Left ventricle myocardium (tissue), 1 donor: ENCODE data around the gene EMX2.

DNA sequence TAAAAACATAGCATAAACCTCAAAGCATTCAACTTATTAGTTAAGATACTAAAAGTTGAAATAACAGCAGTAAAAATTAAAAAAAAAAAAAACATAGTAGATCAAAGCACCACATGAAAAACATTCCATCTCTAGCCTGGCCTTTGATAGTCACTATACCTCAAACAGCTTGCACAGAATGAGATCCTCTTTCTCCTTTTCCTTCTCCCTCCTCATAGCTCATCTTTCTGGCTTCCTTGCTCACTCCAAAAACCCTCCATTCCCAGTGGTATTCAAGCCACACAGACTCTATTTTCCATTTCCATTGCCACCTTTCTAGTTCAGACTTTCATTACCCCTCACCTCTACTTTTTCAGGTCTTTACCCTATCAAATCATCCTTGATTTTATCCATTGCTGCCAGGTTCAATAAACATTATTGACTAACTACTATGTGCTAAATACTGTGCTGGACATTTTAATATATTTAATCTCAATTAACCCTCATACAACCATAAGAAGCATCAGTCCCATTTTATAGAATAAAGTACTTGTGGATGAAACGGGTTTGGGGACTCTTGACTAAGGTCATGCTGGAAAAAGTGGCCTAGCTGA, 65.8 kb downstream of the PDZD8 start:
- PRO-cap = no peak

GRCh38 chr10:117371119-117371499, 4.1 kb downstream of the PDZD8 start:
- PRO-cap = no peak

GRCh38 chr10:117372416-117373001, 2.7 kb downstream of the PDZD8 start:
- PRO-cap = no peak

- PRO-cap = no peak
Measured at GRCh38 chr10:117376225-117376424, 885 bp upstream of the PDZD8 start.

- PRO-cap = no peak
Measured at GRCh38 chr10:117461246-117461792, 81.2 kb upstream of the EMX2 start.

- PRO-cap = no peak
Measured at GRCh38 chr10:117542014-117542965, at the start of gene EMX2. Gene EMX2, plus strand, starts transcription at chr10:117542746.

GRCh38 chr10:117734469-117735449, 192.2 kb downstream of the EMX2 start:
- PRO-cap = no peak

- PRO-cap = no peak
Measured at GRCh38 chr10:117804297-117805238, 242.2 kb downstream of the RAB11FIP2 start.

DNA sequence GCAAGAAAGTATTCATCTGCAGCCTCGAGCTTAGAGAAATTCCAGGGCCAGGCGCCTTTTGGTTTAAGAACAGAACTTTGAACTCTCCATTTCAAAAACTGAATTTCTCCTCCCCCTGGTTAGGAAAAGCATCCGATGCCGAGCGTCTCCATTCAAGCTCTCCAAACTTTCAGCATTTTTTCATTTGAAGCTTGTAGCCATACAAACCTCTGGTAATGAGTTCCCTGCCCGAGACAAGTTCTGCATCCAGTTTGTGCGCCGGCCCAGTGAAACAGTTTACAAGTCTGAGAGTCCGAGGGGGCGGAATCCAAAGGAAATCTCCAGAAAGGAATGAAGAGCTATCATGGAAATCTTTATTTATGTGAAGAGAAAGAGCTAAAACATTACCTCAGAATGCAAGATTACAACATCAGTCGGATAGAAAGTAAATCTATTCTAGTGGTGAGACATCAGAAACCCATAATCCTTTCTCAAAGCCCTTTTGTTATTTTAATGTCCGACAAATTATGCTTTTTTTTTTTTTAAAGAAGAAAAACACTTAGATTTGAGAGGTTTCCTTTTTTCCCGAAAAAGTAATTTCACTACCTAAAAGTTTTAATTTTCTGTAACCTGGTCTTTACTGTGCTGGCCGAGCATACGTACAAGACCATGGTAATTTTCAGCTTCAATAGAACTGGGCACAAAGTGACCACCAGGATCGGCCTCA, 69.7 kb downstream of the FAM204A start:
- PRO-cap = no peak

GRCh38 chr10:118672880-118673314, 77.4 kb upstream of the PRLHR start:
- PRO-cap = no peak

DNA sequence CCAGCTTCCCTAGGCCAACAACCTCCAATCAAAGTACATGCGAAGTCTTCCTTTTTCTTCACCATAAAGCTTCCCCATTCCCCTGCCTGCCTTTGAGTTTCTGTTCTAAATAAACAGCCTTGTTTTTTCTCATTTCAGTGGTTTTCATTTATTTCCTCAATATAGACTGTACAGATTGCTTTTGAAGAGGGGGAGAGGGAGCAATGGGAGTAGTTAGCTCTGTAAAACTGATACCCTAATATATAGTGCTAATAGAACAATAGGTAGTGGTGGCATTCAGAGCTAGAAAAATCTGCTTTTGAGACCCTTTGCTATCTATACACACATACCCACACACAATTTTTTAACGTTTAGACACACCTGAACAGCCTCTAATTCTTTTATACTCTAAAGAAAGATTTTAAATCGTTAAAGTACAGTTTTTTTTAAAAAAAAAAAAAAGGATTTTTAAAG, 38.0 kb upstream of the CACUL1 start:
- PRO-cap = no peak

DNA sequence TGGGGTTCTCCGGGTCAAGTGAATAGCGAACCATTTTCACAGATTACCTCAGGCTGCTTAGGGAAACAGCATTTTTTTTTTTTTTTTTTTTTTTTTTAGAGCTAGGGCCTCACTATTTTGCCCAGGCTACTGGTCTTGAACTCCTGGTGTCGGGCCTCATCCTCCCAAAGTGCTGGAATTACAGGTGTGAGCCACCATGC, 117.7 kb upstream of the CACUL1 start:
- PRO-cap = no peak

DNA sequence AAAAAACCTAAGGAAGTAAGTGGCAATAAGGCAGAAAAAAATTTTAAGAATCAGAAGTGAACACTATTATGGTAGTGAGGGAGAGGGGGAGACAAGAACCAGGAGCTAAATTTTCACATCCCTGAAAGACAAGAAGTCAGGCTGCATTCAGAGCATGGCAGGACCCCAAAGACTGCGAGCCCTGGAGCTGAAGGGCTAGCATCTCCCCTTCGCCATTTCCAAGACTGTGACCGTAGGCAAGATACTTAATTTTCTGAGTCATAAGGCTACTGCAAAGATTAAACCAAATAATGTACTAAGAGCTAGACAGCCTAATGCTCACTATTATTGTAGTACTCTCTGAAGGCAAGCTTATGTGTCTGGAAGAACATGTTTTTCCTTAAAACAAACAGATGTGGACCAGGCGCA, 14.1 kb downstream of the EIF3A start:
- PRO-cap = no peak

- PRO-cap = no peak
Measured at GRCh38 chr10:119305575-119306557, 98.5 kb downstream of the GRK5 start.

DNA sequence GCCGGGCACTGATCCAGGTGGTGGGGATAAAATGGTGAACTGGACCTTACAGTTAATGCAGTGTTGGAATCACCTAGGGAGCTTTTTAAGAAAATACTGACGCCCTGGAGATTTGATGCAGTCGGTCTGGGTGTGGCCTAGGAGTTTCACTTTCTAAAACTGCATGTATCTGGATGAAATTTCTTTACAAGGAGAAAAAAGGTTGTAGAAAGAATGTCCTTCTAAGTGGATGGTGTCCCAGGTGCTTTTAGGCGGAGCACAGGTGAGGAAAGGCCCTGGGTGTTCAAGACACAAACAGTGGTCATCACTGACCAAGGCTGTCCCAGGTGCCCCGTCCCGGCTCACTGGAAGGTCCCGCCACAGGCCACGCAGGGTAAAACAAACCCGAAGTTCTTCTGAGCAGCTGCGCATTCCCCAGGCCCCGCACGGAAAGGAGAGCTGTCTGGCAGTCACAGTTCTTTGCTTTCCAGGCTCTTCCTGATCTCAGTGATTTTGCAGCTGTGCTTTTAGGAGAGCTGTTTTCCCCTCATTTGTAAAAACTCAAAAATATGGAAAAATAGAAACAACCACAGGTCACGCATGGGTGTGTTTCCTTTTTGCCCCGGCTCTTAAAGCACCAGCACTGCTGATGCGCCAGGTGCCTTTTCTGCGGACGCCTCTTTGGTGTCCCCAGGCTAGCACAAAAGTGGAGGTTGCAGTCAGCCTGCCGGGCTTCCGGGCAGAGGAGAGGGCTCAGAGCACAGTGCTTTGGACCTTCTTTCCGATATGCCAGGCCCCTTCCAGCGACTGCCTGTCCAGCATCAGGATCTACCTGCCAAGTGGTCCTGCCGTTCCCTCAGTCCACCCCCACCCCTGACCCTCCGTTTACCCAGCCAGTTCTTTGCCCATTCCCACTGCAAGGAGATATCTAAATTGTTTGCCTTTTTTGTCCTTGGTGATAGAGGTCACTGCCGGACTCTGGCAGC, 162.0 kb downstream of the GRK5 start:
- PRO-cap = no peak

DNA sequence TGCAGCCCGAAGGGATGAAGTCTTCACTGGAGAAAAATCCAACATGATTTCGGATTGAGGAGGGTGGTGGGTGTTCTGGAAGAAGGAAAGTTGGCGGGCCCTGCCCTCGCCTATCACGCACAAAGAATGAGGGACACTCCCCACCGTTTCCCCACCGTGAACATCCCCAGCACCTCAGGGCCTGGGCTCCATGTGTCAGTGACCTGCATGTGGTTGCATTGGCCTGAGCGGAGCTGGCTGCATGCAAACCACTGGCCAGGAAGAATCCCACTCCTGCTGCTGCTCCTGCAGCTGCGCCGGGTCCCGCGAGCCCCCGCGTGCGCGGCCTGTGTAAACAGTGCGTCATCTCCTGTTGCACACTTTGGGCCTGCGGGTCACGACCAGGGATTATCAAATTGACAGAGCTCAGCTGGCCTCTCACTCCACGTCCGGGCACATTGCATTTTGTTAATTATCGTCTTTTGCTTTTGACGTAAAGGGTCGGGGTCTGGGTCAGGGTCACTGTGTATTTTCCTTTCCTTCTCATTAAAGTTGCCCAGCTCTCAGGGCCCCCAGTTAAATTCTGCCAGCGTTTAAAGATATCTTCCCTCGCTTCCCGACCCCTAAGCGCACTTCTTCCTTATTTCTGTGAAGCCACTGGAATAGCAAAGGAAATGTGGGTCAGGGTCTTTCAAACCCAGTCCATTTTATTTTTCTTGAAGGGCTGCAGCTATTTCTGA, 132.6 kb downstream of the RGS10 start:
- PRO-cap = no peak

DNA sequence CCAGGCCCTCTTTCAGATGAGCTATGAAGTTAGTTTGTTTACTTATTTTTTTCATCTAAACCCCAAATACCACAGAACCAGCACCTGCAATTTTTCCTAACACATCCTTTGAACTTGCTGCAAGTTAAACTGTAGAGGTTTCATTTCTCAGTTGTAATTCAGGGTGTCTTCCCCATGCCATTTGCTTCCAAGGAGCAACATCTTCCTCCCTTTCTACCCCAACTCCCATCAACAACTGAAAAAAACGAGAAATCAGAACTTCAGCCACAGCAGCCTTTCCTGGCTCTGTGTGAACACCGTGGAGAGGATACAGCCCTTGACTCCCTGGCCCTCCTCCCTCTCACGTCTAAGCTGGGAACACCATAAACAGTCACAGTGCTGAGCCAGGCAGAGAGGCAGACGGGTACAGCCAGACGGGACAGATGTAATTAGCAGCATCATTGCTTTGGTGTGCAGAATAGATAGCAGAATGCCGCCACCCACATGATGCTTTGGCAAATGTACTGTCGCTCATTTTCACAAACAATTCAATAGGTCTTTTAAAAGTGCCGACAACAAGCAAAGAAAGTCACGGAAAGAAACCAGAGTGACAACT, 63.6 kb downstream of the RGS10 start:
- PRO-cap = no peak

DNA sequence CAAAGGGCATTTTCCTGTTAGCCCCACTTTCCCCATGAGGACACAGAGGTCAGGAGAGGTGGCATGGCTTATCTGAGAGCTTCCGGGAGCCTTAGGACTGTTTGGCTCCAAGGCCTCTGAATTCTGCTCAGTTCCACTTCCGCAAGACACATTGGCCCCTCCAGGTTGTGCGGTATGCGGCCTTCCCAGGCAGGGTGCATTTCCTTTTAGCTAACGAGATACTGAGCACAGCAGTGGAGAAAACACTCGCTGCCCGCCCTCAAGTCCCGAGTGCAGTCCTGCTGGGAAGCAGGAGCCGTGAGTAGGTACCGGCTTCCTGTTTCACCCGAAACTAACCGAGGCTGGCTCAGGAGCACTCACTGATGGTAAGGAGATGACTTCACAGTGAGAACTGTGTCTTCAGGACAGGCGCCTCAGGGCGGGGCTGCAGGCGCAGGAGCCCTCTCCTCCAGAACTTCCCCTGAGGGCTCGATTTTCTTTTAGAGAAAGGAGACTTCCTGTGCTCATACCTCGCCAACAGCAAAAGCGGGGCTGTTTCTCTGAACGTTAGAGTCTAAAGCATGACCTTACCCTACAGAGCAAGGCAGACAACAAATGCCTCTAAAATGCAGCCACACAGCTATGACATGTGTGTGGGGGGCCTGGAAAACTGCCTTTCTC, 26.0 kb downstream of the RGS10 start:
- PRO-cap = no peak

GRCh38 chr10:119538567-119539259, 3.8 kb downstream of the RGS10 start:
- PRO-cap = no peak

DNA sequence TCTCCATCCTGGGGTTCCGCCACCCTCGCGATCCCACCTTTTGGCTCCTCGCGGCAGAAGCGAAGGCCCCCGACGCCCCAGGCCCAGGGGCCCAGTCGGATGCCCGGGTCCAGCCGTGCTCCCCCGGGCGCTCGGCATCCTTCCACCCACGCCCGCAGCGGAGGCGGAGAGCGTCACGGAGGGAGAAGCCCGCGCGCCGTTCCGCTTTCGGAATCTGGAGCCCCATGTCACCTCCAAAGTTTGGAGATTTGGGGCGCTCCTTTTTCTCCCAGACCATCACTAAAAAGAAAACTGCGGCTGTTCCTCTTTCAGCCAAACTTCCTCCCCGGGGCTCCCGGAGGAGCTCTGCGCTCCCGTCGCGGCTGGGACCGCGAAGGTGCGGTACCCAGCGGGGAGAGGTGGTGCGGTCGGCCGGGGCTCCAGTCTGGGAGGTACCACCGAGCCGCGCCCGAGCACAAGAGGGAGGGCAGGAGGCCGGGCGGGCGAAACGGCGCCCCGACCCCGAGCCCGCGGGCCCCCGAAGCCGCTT, 396 bp downstream of the RGS10 start:
- PRO-cap = no peak